AG04450 (cell line): ENCODE measurements around a stretch of chr6.

- CAGE, long polyA plus RNA, result no peak
- RRBS, result 2% methylated on average over 13 of the region's 52 CpGs
Measured at GRCh38 chr6:13486623-13487196, 690 bp downstream of the GFOD1 start.

DNA sequence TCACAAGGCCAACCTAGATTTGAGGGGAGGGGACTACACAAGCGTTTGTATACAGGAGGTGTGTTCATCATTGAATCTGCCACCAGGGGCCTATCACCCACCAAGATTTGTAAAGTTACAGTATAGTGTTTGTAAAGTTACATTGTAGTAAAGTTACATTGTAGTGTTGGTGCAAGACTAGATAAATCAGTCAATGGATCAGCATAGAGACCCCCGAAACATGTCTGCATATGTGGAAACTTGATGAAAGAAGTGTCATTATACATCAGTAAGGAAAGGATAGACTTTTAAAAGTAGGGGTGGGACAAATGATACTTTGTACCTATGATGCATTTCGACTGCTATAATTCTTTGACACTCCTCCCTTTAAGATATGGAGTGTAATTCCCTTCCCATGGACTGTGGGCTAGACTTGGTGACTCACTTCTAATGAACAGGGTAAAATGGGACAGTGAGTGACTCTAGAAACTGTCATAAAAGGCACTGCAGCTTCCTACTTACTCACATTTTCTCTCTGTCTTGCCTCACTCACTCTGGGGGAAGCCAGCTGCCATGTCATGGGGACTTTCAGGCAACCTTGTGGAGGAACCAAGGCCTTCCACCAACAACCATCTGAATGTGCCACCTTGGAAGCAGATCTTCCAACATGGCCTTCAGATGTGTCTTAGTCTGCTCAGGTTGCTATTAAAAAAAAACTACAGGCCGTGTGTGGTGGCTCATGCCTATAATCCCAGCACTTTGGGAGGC, 12.7 kb upstream of the GFOD1 start:
- CAGE, long polyA plus RNA, result no peak
- RRBS, result no CpG with 5 or more reads among the region's 4 CpGs

DNA sequence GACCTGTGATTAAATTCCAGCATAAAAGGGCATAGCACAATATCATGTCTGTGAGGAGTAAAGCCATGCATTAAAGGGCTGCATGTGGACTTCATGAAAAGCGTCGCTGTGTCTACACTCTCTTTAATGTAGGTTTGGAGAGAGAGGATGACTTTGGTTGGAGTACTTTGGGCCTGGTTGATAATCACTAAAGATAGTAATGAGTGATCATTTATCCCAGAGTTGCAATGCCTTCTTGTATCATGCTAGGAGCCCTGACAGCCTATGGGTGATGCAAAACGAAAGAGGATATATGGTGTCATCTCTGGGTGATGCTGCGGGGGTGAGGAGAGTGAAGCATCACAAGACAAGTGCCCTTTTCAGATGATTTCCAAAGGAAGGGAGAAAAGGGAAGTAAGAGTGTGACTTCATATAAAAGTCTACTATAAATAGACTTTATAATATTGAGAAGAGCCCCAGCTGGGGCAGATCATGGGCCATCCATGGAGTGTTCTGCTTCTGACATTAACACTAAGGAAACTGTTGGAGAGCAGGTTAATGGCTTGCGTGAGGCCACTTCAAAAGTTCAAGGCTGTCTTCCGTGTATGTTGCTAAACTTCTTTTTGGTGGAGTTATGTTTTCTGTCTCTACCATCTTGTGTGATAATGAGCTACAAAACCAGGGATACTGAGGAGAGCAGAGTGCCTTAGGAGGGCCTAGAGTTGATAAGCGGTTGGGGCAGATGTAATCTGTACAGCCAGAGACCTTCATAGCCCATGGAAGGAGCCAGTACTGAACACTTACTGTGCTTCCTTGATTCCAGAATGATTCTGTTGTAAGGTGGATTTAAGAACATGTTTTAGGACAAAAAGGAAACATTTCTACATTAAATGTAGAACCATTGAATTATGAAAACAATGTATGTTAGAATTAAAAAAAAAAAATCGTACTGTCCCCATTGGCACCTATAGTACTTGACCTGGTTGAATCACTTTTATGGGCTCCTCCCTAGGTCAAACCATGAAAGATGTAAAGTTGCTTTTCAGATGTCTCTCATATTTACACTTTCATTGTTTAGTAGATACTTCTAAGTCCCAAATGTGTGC, 4.5 kb downstream of the CD83 start:
- CAGE, long polyA plus RNA, result no peak
- RRBS, result no CpG with 5 or more reads among the region's 8 CpGs

- CAGE, long polyA plus RNA, result no peak
- RRBS, result no CpG with 5 or more reads among the region's 8 CpGs
Measured at GRCh38 chr6:14128885-14129604, 11.5 kb downstream of the CD83 start.

- CAGE, long polyA plus RNA, result no peak
- RRBS, result no CpG with 5 or more reads among the region's 13 CpGs
Measured at GRCh38 chr6:14431258-14432241, 314.0 kb downstream of the CD83 start.

DNA sequence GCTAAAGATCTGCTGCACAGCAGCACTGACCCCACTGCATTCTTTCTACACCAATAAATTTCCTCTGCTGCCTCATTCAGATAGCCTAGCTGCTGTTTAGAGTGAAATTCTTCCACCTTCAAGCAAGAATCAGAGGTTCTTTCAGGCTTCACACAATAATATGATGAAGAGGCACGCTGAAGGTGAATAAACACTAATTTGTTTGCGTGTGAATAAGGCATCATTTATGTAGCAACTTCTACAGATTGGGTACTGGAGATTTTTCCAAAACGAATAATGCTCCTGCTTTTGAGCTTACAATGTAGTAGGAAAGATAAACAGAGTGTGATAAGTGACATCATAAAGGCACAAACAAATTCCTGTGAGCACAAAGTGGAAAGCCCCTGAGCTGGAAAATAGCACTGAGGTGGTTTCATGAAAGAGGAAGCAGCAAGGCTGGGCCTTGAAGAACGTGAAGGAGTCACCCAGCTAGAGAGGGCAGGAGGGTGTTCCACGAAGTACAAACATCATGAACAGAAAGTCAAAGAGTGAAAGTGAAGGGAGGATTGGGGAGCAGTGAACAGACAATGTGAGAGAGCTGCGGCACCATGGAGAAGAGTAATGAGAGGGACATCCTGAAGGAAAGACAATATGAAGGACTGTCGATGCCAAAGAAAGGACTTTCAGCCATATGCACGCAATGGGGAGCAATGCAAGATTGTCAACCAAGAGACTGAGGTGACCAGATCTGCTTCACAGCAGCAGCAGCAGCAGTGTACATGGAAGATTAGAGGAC, 543.5 kb downstream of the CD83 start:
- CAGE, long polyA plus RNA, result no peak
- RRBS, result no CpG with 5 or more reads among the region's 8 CpGs

DNA sequence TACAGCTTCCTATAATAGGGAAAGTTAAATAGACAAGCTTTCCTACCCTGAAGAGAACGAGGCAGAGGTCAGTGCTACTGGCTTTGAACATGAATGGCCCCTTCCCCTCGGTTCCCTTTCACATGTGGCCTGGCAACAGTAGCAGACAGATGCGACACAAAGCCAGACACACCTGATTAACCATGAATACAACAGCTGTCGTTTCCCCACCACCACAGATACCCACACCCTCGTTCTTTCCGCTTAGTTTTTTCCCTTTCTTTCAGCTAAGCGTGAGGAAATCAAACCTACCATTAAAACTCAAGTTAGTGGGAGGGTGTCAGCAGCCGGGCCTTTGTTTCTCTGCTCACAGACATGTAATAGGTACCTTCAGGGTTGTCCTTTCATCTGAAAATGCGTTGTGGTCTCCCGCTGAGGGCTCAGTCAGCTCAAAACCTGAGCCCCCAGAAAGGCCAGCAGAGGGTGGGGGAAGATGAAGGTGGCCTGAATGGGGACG, 516.7 kb upstream of the JARID2 start:
- CAGE, long polyA plus RNA, result no peak
- RRBS, result no CpG with 5 or more reads among the region's 11 CpGs

DNA sequence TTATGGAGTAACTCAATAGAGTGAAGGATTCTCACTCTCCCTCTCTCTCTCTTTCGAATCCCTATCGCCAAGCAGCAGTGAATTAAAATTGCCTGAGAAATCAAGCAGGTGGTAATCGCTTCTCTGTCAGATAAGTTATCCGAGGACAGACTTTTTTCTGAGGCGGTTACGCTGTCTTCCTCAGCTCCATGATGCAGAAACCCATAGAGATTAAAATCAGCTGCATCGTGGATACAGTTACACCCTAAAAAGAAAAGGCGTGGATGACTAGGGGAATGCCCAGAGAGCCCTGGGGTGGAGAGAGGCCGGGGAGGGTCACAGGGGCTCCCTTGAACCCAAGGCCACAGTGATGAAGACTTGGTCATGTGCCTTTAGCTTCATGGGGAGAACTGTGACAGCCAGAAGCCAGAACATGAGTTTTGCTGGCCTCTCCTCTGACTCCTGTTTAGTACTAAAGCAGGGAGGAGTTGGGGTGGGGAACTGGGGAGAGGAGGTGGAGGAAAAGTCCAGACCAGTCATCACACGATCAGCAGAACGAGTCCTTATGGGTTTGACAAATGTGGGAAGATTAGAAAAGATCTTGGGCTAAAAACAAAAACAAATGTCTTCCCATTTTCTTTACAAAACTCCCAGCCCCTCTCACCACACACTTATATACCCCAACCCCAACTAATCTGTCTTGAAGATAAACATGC, 138.7 kb upstream of the JARID2 start:
- CAGE, long polyA plus RNA, result no peak
- RRBS, result no CpG with 5 or more reads among the region's 11 CpGs

- CAGE, long polyA plus RNA, result no peak
- RRBS, result no CpG with 5 or more reads among the region's 5 CpGs
Measured at GRCh38 chr6:15258733-15260038, 13.3 kb downstream of the JARID2 start.

DNA sequence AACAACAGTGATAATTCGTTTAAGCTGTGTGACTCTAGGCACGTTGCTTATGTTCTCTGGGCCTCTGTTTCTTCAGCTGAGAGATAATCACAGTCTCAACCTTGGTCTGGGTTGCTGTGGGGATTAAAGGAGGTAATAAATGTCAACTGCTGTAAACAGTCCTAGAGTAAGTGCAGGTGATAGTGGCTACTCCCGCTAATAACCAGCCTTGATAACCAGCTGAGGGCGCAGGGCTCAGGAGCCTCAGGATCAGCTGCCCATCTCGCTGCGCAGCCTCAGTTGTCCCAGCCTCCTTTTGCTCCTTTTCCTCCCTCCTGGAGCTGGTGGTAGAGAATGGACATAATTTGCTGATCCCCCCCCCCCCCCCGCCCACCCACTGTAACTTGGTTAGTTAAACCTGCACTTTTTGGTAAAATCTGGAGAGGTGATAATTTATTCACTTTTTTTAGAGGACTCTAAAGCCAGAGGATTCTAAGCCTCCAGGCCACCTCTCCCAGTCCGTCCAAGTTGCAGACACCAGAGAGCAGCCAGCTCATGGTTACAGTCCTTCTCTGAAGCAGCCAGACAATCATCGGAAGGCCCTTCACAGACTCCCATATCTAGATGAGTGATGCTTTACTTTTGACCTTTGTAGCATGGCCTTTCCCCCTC, 58.2 kb downstream of the JARID2 start:
- CAGE, long polyA plus RNA, result no peak
- RRBS, result no CpG with 5 or more reads among the region's 9 CpGs

DNA sequence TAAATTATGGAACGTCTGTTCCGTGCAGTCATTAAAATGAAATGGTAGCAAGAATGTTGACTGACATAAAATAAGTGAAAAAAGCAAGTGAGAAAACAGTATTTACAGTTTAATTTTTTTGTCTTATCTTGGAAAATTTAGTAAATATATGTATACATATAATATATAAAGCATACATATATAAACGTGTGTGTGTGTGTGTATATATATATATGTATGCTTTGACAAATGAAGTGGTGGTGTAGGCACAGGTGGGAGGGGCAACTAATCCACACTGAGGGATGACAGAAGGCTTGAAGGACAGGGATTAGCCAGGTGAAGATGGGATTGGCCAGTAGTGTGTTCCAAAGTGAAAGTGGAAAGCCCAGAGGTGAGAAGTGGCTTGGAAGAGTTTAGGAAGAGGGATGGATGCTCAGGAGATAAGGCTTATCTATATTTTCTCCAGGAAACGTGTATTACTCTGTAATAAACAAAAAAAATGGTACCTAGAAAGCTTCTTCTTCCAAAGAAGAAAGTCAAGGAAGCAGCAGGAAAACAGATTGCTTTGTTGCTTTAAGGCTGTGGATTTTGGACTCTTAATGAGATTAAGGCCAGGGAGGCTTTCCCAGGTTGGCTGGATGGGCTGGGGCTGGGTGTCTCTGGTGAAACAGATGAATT, 63.7 kb downstream of the JARID2 start:
- CAGE, long polyA plus RNA, result no peak
- RRBS, result no CpG with 5 or more reads among the region's 4 CpGs

GRCh38 chr6:15328340-15329454, 82.8 kb downstream of the JARID2 start:
- CAGE, long polyA plus RNA, result no peak
- RRBS, result no CpG with 5 or more reads among the region's 4 CpGs

DNA sequence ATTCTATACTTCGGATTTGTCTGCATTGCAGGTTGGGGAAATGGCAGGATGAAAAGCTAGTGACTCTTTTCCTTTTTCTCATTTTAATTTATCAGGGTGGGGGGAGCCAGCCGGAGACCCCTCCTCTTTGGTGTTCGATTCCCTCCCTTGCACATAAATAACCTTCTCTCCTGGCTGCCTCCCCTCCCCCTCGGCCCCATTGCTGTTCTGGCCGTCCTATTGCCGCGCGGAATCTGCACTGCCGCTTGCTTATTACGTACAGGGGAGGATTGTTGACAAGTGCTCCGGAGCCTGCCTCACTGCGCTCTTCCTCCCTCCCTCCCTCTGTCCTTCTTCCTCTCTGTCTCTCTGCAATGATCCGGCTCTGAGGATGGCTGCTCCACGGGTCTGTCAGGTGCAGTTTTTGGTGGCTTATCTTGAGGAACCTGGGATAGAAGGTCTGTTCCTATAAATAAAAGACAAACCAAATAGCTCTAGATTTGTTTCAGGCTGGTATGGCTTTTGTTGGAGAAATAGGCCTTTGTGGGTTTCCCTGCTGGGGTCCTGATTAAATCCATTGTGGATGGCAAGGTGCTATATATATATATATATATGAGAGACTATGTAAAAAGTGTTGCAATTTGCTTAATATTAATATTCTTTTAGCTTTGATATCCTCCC, 154.8 kb downstream of the JARID2 start:
- CAGE, long polyA plus RNA, result no peak
- RRBS, result 24% methylated on average over 3 of the region's 14 CpGs

DNA sequence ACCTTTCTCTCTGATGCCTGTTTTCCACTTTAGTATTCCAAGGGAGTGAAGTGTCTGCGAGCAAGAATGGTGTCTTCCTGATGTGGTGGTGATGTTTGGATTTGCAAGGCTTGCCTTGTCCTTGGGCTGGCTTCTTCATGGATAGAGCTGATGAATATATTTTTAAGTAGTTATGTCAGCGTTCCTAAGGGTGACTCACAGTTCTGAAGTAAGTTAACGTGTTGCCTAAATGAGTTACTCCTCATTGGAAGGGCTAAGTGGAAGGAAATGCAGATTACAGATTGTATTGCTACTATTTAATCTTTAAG, 197.2 kb downstream of the JARID2 start:
- CAGE, long polyA plus RNA, result no peak
- RRBS, result no CpG with 5 or more reads among the region's 3 CpGs

GRCh38 chr6:15474371-15474796, 188.4 kb downstream of the DTNBP1 start:
- CAGE, long polyA plus RNA, result no peak
- RRBS, result no CpG with 5 or more reads among the region's 2 CpGs

DNA sequence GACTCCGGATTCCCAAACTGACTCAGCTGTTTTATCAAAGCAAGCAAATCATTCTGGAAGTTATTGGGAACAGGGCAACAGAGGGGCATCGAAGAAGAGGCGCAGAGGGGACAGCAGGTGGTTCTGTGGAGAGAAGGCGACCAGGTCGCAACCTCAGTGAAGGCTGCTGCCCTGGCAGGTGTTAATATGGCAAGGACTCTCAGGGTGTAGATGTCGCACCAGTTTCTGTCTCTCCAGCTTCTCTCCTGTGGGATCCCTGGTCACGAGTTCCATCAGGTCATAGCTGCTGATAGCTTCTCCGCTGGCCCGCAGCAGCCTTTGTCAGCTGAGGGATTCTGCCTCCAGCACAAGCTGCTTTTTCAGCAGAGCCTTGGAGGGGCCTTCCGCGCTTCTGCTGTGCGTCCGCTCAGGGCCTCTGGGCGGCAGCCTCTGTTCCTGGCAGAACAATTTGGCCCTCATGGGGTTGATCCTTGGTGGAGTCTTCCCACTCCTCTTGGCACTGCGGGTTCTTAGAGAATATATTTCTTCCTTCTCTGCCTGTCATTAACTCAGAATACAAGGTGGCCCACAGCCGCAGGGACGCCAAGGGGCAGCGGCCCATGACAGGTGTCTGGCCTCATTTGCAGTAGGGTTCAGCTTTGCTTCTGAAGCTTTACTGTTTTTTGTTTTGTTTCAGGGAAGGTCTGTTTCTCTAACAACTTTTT, 158.9 kb downstream of the DTNBP1 start:
- CAGE, long polyA plus RNA, result no peak
- RRBS, result 95% methylated on average over 1 of the region's 18 CpGs

DNA sequence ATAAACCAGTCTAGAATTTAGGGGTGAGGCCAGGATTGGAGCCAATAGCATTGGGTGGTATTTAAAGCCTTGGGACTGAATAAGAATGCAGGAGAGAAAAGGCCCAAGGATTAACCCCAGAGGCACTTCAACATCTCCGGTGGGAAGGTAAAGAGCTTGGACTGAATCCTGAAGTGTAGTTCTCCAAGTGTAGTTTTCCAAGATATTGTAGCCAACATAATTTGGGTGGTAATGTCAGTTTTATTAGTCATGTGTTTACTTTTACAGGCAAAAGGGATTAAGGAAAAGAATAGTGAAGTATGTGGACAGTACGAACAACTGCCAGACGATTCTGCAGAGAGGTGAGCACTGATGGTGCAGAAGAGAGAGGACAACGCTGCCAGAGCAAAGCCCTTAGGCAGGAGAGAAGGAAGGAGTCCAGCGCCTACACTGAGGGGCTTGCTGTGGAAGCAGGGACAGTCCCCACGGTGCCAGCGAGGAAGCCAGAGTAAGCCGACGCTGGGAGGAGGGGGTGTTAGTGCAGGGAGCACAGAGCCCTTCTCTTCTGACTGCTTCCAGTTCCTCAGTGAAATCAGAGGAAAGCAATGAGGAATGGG, 85.0 kb downstream of the DTNBP1 start:
- CAGE, long polyA plus RNA, result no peak
- RRBS, result no CpG with 5 or more reads among the region's 9 CpGs

GRCh38 chr6:15588549-15589004, 74.3 kb downstream of the DTNBP1 start:
- CAGE, long polyA plus RNA, result no peak
- RRBS, result no CpG with 5 or more reads among the region's 1 CpG

GRCh38 chr6:15896964-15897642, 231.8 kb upstream of the MYLIP start:
- CAGE, long polyA plus RNA, result no peak
- RRBS, result no CpG with 5 or more reads among the region's 6 CpGs

DNA sequence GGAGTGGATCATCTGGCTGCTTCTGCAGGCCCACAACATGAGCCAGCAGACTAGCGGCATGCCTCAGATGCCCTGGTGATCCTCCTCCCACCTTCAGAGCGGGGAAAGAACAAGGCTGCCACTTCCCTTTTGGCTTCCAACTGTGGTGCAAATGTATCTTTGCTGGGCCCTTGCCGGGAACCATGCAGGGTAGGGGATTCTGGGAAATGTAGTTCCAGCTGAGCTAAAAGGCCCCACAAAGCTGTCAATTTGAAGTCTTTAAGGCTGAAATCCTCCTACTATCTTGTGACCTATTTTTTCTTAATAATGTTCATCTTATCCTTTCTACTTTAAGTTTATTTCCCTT, 167.6 kb upstream of the MYLIP start:
- CAGE, long polyA plus RNA, result no peak
- RRBS, result no CpG with 5 or more reads among the region's 3 CpGs